ENCODE data around the genes WHRN and ATP6V1G1.

- PRO-cap: no peak
- RRBS: under 1% methylated on average over 6 of the region's 20 CpGs
Measured at GRCh38 chr9:114107771-114108397, 8.8 kb upstream of the KIF12 start.

DNA sequence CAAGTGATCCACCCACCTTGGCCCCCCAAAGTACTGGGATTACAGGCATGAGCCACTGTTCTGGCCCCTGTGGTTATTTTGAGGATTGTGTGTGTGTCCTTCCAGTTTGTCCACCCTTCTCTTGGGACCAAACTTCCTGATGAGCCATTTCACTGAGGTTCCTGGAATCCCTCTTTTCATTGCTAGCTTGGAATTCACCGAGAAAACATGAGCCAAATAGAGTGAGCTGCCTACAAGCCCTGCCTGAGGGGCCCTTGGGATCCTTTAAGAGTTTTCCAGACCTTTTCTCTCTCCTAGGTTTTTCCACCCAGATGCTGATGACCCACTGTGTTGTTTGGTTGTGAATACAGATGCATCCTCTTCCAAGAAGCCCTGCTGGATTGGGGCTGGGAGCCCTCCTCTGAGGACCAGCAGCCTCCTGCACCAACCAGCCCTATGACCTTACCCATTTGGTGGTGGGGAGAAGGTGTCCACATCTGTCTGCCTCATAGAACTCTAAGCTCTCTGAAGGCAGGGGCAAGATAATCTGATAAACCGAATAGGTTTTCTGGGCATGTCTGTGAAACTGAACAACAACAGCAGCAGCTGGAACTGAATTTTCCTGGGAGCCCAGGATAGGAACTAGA lies 13.3 kb upstream of the KIF12 start:
- PRO-cap: no peak
- RRBS: no CpG with 5 or more reads among the region's 2 CpGs

GRCh38 chr9:114177594-114178129 lies 22.3 kb downstream of the COL27A1 start:
- PRO-cap: no peak
- RRBS: no CpG with 5 or more reads among the region's 5 CpGs

- PRO-cap: no peak
- RRBS: 66% methylated on average over 4 of the region's 33 CpGs
Measured at GRCh38 chr9:114249618-114250775, 72.9 kb upstream of the ORM1 start.

DNA sequence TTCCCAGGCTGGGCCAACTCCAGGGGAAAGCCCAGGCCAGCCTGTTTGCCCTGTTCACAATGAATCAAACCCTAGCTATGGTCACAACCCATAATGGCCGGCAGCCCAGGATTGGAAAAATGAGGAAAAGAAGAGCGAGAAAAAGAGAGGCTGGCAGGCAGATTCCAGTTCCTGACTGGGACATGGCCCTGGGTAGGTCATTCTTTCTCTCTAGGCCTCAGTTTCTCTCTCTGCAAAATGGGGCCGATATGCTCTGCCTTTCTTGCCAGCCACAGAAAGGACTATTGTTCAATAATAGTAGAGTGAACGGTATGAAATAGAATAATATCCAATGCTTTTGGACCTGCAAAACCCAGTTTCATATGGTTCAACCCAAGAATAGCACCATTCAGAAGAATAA lies 7.6 kb upstream of the ORM1 start:
- PRO-cap: no peak
- RRBS: no CpG with 5 or more reads among the region's 4 CpGs

- PRO-cap: no peak
- RRBS: no CpG with 5 or more reads among the region's 8 CpGs
Measured at GRCh38 chr9:114324472-114324958, 1.6 kb downstream of the ORM1 start.

GRCh38 chr9:114329914-114330336 lies 256 bp downstream of the ORM2 start:
- PRO-cap: no peak
- RRBS: no CpG with 5 or more reads among the region's 7 CpGs

- PRO-cap: no peak
- RRBS: no CpG with 5 or more reads among the region's 19 CpGs
Measured at GRCh38 chr9:114335919-114337031, 6.6 kb downstream of the ORM2 start.

DNA sequence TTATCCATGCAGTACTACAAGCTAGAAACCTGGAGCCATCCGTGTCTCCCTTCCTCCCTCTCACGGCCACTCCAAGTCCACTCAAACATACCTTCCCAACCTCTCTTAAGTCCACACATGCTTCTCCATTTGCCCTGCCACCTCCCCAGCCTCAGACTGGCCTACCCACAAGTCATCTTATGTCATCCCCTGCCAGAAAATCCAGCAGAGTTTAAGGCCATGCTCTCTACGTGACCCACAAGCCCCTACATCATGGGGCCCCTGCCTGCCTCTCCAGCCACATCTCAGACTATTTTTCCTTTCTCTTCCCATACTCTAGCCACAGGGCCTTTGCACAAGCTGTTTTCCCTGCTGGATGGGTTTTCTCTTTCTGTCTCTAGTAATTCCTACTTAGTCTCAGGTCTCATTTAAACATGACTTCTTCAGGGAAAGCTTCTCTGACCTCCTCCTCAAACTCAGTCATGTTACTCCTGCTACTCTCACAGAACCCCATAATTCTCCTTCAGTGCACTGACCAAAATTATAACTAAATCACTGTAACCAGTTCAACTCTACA lies 26.8 kb downstream of the AKNA start:
- PRO-cap: no peak
- RRBS: no CpG with 5 or more reads among the region's 3 CpGs

- PRO-cap: no peak
- RRBS: no CpG with 5 or more reads among the region's 9 CpGs
Measured at GRCh38 chr9:114383365-114384211, 4.2 kb downstream of the AKNA start.

- PRO-cap: no peak
- RRBS: no CpG with 5 or more reads among the region's 10 CpGs
Measured at GRCh38 chr9:114386997-114387486, 740 bp downstream of the AKNA start.

- PRO-cap: no peak
- RRBS: no CpG with 5 or more reads among the region's 10 CpGs
Measured at GRCh38 chr9:114388731-114389402, 1.1 kb upstream of the AKNA start.

DNA sequence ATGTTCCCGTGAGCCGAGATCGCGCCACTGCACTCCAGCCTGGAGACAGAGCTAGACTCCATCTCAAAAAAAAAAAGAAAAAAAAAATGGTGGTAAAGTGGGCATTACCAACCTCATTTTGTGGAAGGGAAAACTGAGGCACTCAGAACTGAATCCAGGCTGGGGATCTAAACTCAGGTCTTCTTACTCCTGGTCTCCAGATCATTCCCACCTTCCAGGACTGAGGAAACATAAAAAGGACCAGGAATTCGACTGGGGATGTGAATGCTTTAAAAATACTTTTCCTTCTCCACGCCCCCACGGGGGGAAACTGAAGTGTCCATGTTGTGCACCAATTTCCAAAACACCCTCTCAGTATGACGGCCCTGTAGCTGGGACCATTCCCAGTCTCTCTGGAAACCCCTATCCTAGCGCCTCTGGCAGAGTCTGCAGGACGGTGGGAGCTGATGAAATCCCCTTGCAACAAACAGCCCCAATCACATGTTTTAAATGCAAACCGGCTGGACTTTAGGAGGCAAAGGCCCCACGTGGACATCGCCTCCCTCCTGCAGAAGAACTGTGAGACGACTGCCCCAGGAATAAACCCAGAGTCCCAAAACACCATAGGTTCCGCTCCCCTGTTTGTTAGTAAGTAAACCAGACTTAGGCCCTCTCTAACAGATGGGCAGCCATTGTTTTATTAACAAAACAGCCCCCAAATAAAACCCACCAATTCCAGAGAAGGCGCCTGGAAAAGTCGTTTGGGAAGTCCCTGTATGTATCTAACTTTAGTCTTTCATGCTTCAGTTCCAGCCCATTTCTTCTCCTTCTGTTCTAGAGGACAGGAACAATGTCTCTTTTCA lies 9.1 kb upstream of the AKNA start:
- PRO-cap: no peak
- RRBS: no CpG with 5 or more reads among the region's 17 CpGs

GRCh38 chr9:114503522-114504103 lies 1.7 kb downstream of the WHRN start:
- PRO-cap: no peak
- RRBS: no CpG with 5 or more reads among the region's 4 CpGs

DNA sequence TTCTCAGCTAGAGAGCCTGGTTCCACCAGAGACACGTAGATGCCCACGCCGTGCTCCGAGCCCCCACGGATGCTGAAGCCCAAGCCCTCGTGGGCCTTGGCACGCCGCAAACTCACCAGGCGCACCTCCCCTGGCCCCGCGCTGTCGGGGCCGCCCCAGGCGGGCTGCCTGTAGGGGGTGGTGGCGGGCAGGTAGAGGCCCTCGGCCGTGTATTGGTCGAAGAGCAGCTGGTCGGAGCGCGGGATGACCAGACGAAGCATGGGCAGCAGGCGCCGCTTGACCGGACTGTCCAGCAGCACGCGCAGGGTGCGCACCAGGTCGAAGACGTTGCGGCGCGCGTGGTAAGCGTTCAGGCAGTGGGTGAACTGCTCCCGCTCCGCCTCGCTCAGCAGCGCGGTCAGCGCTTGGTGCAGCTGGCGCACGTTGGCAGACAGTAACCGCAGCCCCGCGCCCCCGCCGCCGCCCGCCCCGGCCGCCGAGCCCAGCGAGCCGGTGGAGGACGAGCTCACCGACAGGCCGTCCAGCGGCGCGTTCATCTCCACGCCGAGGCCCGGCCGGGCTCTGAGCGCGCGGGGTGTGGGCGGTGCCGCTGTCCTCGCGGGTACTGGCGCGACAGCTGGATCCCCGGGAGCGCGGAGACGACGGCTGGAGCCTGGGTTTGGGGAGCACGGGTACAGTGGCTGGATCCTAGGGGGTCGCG lies 857 bp downstream of the WHRN start:
- PRO-cap: bidirectional peak, plus-strand start at position 604 of the sequence, minus-strand start at position 563 of the sequence
- RRBS: 14% methylated on average over 27 of the region's 82 CpGs

- PRO-cap: bidirectional peak, plus-strand start at chr9:114505622, minus-strand start at chr9:114505450
- RRBS: 3% methylated on average over 56 of the region's 89 CpGs
Measured at GRCh38 chr9:114504966-114505821, at the start of gene WHRN. WHRN (minus strand) TSS chr9:114505473.

DNA sequence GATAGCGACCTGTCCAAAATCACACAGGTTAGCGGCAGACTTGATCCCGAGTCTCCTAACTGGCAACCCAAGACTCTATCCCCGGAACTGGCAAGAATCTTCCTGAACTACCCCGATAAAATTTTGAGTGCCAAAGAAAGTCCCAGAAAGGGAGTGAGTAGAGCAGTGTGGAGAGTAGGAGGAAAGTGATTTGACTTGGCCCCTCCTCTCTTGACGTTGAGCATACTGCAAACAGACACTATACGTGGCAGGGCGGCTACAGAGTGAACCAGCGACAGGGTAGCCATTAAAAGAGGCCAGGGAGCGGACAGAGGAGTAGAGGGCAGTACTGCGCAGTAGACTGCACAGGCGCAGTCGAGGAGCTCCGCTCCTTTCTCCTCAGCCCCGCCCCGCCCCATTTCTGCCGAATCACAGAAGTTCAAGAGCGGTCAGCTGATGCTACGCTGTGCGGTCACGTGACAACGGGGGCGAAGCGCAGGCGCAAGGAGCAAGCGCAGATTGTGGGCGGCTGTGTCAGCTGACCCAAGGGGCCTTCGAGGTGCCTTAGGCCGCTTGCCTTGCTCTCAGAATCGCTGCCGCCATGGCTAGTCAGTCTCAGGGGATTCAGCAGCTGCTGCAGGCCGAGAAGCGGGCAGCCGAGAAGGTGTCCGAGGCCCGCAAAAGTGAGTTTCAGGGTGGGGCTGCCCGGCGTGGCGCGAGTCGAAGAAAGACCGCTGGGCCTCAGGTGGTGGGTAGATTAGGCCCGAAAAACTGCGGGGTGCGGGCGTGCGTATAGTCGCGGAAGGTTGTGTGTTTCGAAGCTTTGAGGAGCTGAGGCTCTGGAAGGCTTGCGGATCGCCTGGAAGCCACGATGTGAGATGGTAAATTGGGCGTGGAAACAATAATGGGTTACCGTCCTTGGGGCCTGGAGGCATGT lies at the start of gene ATP6V1G1:
Gene ATP6V1G1 (plus strand): TSS at position 511 of the 916 bp plus-strand sequence.
- PRO-cap: bidirectional peak, plus-strand start at position 511 of the sequence, minus-strand start at position 342 of the sequence; bidirectional peak, plus-strand start at position 734 of the sequence, minus-strand start at position 704 of the sequence
- RRBS: no CpG with 5 or more reads among the region's 55 CpGs

GRCh38 chr9:114820818-114821017 lies 14.9 kb upstream of the TNFSF15 start:
- PRO-cap: no peak
- RRBS: no CpG with 5 or more reads among the region's 3 CpGs

- PRO-cap: bidirectional peak, plus-strand start at chr9:114902980, minus-strand start at chr9:114902804
- RRBS: no CpG with 5 or more reads among the region's 3 CpGs
Measured at GRCh38 chr9:114902542-114903493, 27.6 kb downstream of the TNFSF8 start.

- PRO-cap: no peak
- RRBS: no CpG with 5 or more reads among the region's 1 CpG
Measured at GRCh38 chr9:114909600-114910077, 20.8 kb downstream of the TNFSF8 start.

Data from MCF 10A (cell line).